Ileum (tissue), 1 donor: ENCODE measurements around a stretch of chr1.

DNA sequence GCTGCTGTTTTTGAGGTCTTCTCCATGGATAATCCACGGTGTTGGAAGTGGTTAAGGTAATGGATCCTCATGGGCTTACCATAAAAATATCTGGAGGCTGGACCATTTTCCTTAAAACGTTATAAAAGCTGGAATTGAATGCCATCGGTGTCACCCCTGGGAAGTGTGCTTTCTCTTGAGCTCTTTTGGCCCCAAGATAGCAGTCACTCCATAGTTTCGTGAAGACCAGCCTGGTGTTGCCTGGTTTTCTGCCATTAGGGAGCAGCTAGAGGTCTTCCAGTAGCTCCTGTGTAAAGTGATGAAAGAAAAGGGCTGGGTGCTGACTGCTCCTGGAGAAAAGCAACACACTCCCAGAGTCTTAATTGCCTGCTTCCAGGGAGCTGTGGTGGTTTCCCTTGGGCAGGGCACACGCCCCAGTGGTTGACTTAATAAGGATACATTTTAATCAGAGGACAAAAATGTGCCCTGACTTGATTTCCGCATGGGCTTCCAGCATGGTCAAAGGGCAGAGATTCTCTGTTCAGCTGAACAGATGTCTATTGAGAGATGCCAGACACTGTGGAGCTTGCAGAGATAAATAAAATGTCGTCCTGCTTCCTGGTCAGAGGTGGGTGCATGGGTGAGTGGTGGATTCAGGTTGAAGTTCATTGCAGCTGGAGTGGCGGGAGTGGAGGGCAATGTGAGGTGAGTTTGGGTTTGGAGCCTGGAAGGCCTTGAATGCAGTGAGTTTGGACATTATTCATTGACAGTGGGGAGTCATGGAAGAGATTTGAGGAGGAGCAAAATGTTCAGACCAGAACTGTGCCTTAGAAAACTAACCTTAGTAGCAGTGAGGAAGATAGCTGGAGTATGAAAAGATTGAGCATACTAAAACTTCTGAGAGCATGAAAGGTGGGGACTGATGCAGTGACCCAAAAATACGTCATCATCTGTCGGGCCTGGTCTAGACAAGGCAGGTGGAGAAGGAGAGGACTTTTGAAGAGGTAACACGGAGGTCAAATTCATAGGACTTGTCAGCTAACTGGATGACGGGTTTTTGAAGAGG lies 16.0 kb downstream of the QSOX1 start:
- PRO-cap = no peak

GRCh38 chr1:180173970-180174373 lies 19.3 kb downstream of the QSOX1 start:
- PRO-cap = no peak

GRCh38 chr1:180213348-180213947 lies 16.6 kb upstream of the LHX4 start:
- PRO-cap = no peak

GRCh38 chr1:180217385-180217793 lies 12.7 kb upstream of the LHX4 start:
- PRO-cap = no peak

GRCh38 chr1:180230463-180230935 lies 435 bp downstream of the LHX4 start:
- PRO-cap = no peak

DNA sequence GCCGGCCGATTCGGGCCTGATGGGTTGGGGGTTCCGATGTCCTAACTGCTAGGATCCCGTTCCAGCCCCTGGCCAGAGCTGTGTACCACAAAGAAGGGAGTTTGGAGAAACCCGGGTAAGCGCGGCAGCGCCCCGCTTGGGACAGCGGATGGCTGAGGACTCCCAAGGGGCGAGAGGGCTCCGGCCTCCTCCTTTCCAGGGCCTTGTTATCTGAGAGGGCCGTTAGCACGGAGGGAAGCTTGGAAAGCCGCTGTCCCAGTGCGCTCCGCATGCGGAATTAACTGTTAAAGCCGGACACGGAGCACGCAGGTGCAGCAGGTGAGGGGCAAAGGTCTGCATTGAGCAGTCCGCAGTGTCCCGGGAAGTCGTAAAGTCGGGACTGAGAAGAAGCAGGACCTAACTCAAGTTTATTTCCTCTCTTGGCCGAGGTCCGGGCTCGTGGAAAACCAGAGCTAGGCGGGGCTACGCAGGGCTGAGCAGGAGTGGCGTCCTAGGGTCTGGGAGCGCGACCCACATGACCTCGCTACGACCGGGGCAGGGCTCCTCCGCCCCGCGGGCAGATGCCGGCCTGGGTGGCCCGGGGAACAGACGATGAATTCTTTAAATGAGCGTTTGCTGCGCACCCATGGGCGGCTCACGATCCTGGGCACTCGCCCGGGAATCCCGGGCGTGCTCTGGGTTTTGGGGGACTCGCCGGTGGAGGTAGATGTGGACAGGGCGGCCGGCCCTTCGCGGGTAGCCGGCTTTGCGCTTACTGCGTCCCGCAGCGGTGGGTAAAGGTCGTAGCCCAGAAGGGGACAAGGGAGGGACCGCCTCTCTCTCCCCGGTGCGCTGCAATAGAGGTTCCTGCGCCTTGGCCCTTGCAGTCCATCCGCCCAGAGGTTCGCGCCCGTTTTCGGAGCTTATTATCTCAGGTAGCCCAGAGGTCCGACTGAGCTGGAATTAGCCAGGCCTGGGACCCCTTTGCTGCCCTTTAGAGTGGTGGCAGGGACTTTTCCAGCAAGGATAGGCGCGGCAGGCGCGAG lies 4.6 kb downstream of the LHX4 start:
- PRO-cap = no peak

DNA sequence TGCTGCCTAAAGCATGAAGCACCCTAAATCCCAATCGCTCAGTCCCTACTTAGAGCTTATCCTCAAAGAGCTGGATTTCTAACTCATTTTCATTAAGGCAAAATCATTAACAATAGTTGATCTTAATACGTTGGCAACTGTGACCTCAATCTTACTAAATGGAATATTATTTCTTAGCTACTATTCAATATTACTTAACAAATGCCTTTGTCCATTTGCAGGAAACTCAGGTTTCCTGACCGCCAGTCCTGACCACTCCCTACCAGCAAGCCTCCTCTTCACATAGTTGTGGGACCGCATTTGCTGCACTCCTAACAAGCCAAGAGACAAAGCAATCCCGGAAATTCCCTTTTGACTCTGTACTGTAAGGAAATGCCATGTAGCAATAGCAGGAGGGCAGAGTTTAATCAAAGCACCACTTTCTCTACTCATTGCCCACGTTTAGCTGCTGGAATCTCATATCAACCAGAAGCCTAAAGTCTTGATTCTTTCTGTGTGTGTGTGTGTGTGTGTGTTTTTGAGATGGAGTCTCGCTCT lies 28.1 kb upstream of the ACBD6 start:
- PRO-cap = no peak

GRCh38 chr1:180566085-180566637 lies 63.8 kb upstream of the ACBD6 start:
- PRO-cap = no peak

DNA sequence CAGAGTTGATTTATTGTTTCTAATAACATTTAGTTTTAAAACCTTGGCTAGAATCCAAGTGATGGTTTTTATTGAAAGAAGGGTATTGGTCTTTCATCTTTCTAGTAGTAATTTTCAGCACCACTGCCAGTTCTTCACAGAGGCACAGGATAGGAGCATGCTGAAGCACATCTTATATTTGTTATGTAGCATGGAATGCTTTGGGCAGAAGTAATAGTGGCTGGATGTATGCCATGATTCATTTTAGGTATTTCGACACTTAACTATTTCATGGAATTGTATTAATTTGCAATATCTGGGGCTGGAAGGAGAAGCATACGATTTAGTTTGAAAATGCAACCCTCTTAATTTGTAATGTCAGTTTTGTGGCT lies 1.9 kb downstream of the XPR1 start:
- PRO-cap = no peak

GRCh38 chr1:181089404-181090317 lies 1.2 kb downstream of the IER5 start:
- PRO-cap = unidirectional peak, plus-strand start at chr1:181089645; bidirectional peak, plus-strand start at chr1:181089767, minus-strand start at chr1:181089735; bidirectional peak, plus-strand start at chr1:181089972, minus-strand start at chr1:181089824; bidirectional peak, plus-strand start at chr1:181090378, minus-strand start at chr1:181090226

DNA sequence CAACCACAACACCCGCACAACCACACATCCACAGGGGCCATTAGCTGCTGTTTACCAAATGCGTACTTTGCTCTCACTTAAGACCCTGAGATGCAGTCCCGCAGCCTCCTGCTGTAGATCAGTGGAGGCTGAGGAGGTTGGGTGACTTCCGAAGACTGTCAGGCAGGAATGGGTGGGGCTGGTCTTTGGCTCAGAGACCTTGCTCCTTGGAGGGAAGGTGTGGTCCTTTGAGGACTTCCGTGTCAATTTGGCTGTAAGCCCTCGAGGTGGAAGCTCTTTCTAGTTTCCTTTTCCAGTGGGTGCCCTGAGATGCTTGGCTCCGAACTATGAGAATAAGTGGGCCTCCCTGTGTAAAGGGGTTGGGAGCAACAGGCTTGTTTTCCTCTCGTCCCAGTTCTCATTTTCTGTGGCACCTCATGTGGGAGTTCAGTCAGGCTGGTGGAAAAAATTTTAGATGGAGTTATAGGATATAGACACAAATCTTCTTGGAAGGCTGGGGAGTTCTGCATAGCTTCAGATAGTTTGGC lies 71.4 kb downstream of the IER5 start:
- PRO-cap = bidirectional peak, plus-strand start at position 282 of the sequence, minus-strand start at position 160 of the sequence

DNA sequence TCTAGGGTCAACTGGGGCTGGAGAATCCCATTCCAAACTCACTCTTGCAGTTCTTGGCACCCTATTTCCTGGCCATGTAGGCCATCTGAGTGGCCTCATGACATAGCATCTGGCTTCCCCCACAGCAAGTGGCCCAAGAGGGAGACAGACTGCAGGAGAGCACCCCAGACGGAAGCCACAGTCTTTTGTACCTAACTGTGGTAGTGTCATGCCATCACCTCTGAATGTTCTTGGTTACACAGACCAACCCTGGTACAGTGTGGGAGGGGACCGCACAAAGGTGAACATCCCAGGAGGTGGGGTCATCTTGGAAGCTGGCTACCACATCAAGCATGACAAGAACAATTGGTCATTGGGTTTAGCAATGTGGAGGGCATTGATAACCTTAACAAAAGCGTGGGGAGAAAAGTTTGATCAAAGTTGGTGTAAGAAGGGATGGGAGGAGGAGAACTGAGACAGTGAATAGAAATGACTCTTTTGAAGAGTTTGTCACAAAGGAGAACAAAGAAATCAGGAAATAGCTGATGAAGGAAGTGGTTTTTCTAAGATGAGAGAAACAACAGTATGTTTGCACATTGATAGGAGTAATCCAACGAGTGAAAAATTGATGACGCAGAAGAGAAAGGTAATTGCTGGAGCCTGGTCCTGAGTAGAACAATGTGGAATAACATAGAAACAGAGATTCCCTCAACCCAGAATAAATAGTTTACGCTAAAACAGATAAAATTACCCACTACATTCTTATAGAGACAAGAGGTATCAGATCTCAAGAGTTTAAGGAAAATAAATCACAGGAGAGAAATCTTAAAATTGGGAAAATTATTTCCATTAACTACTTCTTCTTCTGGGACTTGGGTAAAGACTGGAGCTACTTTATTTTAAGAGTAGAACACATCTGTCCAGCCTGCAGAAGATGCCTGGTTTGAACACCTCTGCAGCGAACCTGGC lies 87.0 kb upstream of the CACNA1E start:
- PRO-cap = no peak

GRCh38 chr1:181647548-181648121 lies 164.3 kb downstream of the CACNA1E start:
- PRO-cap = no peak

- PRO-cap = no peak
Observed at GRCh38 chr1:182056584-182057069, 4.9 kb downstream of the ZNF648 start.

- PRO-cap = no peak
Observed at GRCh38 chr1:182147259-182147548, 85.7 kb upstream of the ZNF648 start.

- PRO-cap = no peak
Observed at GRCh38 chr1:182174052-182174549, 112.6 kb upstream of the ZNF648 start.

GRCh38 chr1:182241562-182242013 lies 150.0 kb downstream of the GLUL start:
- PRO-cap = no peak

GRCh38 chr1:182293093-182293660 lies 98.4 kb downstream of the GLUL start:
- PRO-cap = no peak

DNA sequence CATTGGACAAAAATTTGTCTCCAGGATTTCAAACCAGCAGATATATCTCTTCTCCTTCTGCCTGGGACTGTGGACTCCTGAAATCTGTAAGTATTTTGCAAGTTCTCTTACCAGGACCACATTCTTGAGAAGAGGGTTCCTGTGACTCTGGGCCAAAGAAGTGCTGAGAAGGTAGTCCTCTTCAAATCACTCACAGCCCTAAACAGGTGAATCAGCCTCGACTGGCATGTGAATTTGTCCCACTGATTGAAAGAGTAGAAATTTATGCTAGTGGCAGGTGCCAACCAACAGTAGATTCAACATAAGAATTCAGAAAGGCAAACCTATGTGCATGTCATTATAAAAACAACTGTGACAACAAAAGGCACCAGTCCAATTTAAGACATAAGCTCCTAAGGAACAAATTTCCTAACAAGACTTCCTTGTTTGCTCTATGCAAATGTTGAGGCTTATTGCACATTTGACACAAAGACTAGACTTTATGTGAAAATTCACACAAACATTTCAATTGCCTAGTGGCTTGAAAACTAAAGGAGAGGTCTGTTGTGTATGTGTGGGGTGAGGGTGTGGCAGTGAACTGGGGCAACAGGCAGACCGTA lies 74.2 kb downstream of the GLUL start:
- PRO-cap = no peak

DNA sequence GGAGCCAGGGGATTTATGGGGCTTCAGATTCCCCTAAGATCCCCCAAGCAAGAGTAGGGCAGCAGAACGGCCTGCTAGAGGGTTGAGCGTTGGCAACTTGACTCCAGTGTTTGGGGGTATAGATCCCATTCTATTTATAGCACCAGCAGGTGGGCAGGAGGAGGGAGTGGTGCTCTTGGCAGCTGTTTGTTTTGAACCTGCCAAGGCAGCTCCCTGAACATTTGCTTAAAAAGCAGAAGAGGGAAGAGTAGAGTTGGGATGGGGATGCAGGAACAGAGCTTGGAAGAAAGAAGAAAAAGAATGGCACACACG lies 33.6 kb downstream of the GLUL start:
- PRO-cap = no peak